ENCODE measurements around a stretch of chr11.

GRCh38 chr11:8942670-8942955 is 203 bp downstream of the ASCL3 start:
- PRO-cap: no peak

GRCh38 chr11:9169691-9170391 is 78.4 kb upstream of the SCUBE2 start:
- PRO-cap: no peak

GRCh38 chr11:9420249-9420838 is 35.9 kb downstream of the IPO7 start:
- PRO-cap: no peak

GRCh38 chr11:9572837-9573600 is 451 bp upstream of the WEE1 start:
- PRO-cap: unidirectional peak, plus-strand start at chr11:9572894; bidirectional peak, plus-strand start at chr11:9573120, minus-strand start at chr11:9573116; bidirectional peak, plus-strand start at chr11:9573215, minus-strand start at chr11:9573142; bidirectional peak, plus-strand start at chr11:9573706, minus-strand start at chr11:9573360

GRCh38 chr11:9576444-9576834 is 3.0 kb downstream of the WEE1 start:
- PRO-cap: no peak

- PRO-cap: unidirectional peak, plus-strand start at chr11:9662643
These were observed 1.7 kb upstream of the SWAP70 start for GRCh38 chr11:9662137-9662704.

- PRO-cap: no peak
These were observed 188.6 kb downstream of the SWAP70 start for GRCh38 chr11:9852377-9853053.

DNA sequence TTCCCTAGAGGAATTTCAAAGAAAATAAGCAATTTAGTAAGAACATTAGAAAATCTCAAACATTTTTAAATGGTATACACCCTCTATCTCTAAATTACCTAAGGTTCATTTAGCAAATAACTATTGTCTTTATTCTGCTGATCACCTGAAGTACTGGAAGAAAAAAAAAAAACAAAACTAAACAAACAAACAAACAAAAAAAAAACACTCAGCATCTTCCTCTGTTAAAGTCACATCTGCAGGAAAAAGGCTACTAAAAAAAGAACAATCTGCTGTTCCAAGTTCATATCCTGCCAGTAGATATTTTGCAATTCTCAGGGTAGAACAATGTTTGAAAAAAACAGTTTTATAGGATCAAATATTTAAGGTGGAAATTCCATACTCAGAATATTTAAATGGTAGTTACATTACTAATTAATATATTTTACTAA is 175.3 kb downstream of the SBF2 start:
- PRO-cap: no peak

DNA sequence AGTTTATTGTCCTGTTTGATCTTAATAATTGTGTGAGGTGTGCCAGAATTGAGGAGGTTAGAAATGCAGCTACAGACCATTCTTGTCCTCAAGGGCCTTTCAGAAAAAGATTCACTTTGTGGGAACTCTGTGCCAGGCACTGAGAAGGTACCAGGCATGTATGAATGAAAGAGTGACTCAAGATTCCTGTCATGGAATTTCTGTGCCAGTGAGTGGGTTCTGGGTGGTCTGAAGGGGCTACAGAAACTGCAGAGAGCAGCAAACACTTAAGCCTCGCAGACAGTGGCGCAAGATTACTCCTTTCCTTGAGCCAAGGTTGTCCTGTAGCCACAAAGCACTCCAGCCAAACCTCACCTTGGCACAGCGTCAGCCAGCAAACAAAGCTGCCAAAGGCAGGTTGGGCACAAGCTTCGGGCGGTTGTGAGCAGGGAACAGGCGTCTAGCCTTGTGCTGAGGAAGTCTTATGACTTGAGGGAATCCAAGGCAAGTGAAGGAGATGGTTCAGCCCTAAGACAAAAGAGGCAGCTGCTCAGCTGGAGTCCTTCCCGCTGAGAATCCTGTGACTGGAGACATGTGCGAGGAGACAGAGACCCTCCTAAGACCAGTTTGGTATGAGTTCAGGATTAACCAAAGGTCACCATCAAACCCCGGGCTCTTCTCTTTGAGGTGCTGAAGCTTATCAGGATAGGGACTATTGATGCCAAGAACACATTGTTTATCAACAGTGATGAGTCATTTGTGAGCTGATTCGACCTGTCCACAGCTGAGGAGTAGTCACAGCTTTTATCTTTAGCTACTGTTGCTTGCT is 4.3 kb downstream of the ADM start:
- PRO-cap: no peak

DNA sequence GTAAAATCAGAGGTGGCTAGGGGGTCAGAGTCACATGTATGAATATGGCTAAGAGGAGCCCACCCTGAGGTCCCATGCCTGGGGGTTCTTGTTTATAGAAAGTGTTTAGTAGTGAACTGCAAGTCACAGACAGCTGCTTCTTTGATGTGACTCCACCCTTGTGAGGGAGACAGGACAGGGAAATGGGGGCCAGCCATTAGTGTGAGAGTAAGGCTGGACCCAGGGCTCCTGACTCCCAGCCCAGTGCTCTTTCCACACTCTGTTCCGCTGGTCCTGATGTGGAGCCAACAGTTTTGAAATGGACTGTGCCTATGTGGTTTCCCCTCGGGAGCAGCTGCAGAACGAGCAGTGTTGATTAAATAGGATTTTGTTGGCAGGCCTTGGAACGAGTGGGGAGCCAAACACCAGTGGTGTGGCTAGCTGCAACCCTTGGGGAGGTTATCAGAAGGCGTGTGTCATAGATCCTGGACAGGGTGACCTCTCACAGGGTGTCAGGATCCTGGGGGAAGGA is 66.6 kb upstream of the AMPD3 start:
- PRO-cap: no peak

GRCh38 chr11:10413928-10414692 is 41.0 kb upstream of the AMPD3 start:
- PRO-cap: no peak

GRCh38 chr11:10450722-10451491 is 4.2 kb upstream of the AMPD3 start:
- PRO-cap: bidirectional peak, plus-strand start at chr11:10451161, minus-strand start at chr11:10451095

- PRO-cap: unidirectional peak, minus-strand start at chr11:10488238
These were observed 33.3 kb downstream of the AMPD3 start for GRCh38 chr11:10488177-10488894.

DNA sequence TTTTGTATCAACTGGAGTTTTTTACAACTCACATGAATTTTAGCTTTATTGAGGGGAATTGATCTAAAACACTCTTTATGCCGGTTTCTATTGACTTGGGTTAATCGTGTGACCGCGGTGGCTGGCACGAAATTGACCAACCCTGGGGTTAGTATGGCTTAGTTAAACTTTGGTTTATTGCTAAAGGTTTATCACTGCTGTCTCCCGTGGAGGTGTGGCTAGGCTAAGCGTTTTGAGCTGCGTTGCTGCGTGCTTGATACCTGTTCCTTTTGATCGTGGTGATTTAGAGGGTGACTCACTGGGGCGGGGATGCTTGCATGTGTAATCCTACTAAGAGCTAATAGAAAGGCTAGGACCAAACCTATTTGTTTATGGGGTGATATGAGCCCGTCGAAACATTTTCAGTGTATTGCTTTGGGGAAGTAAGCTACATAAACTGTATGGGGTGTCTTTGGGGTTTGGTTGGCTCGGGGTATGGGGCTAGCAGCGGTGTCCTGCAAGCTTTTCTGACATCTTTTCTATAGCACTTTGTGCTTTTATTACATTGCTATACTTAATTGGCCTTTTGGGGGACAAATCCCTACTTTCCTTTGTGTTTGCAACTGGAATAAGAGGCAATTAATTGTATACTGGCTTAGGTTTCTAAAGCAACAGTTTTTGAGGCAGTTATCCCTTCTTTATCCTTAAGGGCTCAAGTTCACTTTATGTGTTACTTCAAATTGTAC is 31.0 kb downstream of the RNF141 start:
- PRO-cap: no peak

DNA sequence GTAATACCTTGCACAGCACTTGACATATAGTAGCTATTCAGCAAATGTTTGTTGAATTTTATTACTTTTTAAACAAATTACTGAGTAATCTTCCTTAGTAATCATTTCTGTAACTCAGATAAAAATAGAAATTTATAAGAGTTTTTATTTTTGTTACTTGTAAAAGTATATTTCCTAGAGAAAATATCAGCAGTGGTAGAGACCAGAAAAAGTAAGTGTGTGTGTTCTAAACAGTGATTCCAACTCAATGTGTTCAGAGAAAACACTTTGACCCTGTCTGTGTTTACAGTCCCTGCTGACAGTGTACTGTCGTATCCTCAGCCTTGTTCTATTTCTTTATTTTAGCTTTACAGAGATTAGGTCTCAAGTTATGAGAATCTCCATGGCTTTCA is 10.3 kb downstream of the LYVE1 start:
- PRO-cap: no peak

GRCh38 chr11:10625791-10626416 is 57.4 kb upstream of the LYVE1 start:
- PRO-cap: no peak

DNA sequence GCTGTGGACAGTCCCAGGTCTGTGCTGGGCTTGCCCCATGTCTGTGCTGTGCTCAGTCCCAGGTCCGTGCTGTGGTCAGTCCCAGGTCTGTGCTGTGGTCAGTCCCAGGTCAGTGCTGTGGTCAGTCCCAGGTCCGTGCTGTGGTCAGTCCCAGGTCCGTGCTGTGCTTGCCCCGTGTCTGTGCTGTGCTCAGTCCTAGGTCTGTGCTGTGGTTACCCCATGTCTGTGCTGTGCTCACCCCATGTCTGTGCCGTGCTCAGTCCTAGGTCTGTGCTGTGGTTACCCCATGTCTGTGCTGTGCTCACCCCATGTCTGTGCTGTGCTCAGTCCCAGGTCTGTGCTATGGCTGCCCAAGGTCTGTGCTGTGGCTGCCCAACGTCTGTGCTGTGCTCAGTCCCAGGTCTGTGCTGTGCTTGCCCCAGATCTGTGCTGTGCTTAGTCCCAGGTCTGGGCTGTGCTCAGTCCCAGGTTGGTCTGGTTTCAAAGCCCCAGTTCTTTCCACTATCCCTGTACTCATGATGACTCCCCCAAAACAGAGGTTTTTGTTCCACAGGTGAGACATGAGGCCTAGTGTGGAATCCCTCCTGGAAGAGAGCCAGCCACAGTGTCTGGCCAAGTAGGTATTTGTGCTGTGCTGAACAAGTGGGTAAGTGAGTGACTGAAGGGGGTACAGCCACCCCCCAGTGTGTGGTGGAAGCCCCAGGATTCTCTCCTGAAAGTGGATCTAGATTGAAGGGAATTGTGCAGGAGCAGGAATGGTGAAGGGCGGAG is 34.8 kb downstream of the IRAG1 start:
- PRO-cap: no peak

DNA sequence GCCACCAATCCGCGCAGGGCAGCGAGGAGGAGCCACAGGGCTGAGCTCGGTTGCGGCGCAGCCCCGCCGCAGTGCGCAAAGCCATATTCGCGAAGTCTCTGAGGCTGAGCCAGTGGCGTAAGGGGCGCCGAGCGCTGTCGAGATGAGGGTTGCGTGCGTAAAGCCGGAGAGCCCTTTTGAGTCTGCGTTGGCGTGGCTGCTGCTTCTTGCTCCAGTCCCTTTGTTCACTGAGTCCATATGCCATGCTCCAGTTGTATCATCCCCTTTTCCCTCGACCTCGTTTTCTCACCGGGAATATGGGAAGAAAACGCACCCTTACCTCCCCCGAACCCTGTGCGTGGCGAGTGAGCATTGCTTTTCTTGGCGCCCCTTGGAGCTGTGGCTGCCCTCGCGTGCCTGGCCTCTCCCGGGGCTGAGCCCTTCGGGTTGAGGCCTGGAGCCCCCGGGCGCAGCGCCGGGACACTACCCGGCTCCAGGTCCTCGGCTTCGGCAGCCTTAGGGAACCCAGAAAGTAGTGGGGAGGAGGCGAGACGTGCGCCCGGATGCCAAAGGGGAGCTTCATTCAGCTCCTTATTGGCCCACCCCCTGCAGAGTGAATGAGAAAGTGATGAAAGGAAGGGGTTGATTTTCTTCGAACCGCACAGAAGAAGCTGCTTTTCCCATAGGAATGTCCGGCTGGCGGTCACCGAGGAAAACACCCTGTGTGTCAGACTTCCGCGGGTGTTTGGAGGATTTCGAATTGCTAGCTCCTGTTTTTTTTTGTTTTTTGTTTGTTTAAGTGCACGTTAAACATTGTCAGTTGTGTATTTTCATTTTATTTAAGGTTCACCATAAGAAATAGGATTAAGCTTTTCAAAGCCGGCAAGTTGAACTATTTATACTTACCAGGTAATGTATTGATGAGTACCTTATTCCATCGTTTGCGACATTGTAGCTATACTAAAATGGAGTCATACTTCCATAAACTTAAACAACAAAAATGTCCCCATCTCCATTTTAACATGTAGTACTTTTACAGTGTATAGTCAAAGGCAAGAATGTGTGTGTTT is 632 bp upstream of the EIF4G2 start:
- PRO-cap: bidirectional peak, plus-strand start at position 112 of the sequence, minus-strand start outside the sequence; unidirectional peak, minus-strand start at position 726 of the sequence

DNA sequence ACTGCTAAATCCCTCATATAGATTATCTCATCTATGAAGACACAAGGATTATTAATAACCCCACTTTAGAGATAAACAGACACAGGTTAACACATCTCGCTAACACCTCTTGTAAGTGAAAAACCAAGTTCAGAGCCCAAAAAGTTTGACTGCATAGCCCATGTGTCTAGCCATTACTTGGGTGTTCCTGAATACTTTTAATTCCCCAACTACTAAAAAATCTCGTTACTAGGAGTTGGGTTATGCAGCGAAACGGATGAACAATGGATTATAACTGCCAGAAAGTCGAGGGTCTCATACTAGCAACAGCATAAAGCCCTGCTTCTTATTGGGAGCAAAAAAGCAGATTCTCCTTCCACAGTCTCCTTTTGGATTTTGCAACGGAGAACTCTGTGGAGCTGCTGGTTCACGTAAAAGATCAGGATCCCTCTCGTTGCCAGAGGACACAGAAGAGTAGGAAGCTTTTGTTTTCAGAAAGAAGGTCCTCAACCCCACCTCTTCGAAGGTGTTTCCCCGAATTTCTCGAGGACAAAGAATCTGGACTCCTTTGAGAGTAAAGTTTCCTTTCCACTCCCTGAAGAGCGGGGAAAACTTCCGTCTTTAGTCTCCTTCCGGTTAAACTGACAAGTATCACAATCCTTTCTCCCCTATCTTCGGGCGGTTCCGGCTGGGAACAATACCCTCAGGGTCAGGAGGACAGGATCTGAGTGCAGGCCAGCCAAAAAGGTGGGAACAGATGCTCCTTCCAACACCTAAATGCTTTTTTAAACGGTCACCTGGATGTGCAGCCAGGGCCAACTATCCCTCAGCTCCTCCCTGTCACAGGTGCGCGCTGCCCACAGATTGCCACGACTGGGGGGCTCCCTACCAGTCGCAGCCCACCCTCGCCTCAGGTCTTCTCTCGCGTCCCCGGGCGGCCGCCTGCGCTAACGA is 859 bp downstream of the ZBED5 start:
- PRO-cap: unidirectional peak, plus-strand start at position 280 of the sequence; bidirectional peak, plus-strand start at position 660 of the sequence, minus-strand start at position 602 of the sequence; bidirectional peak, plus-strand start at position 841 of the sequence, minus-strand start at position 854 of the sequence

GRCh38 chr11:11155557-11156431 is 197.3 kb downstream of the CSNK2A3 start:
- PRO-cap: no peak